Epithelial cell of alveolus of lung (primary cell): Measurements from ENCODE around the genes PPP1R9B, CHAD and ANKRD40CL.

- RAMPAGE, long total RNA = no peak
- RRBS = no CpG with 5 or more reads among the region's 12 CpGs
Measured at GRCh38 chr17:50146504-50147272, 3.8 kb downstream of the PPP1R9B start.

- RAMPAGE, long total RNA = no peak
- RRBS = 1% methylated on average over 33 of the region's 65 CpGs
Measured at GRCh38 chr17:50150651-50151347, at the start of gene PPP1R9B. PPP1R9B (minus strand) TSS chr17:50150677.

DNA sequence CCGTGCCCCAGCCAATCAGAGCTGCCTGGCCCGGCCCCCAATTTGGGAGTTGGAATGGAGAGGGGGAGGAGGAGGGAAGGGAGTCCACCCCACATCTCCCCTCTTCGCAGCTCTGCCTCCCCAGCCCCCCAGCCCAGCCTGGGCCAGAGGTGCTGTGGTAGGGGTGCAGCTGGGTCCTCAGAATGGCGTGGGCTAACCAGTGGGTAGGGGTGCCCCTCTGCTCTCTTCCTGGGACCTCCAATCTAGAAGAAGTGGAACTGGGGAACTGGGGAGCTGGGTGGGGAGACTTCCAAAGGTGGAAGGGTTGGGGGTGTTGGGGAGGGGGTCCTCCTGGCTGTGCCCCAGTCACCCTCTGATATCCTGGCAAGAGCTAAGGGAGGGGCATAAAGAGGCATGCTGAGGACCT is 290 bp upstream of the COL1A1 start:
- RAMPAGE, long total RNA = no peak
- RRBS = 4% methylated on average over 2 of the region's 4 CpGs

GRCh38 chr17:50214903-50215413 is 13.5 kb upstream of the COL1A1 start:
- RAMPAGE, long total RNA = no peak
- RRBS = no CpG with 5 or more reads among the region's 4 CpGs

GRCh38 chr17:50268790-50269274 is 5.4 kb upstream of the TMEM92 start:
- RAMPAGE, long total RNA = no peak
- RRBS = no CpG with 5 or more reads among the region's 5 CpGs

- RAMPAGE, long total RNA = no peak
- RRBS = no CpG with 5 or more reads among the region's 19 CpGs
Measured at GRCh38 chr17:50359895-50360673, 12.9 kb downstream of the MRPL27 start.

DNA sequence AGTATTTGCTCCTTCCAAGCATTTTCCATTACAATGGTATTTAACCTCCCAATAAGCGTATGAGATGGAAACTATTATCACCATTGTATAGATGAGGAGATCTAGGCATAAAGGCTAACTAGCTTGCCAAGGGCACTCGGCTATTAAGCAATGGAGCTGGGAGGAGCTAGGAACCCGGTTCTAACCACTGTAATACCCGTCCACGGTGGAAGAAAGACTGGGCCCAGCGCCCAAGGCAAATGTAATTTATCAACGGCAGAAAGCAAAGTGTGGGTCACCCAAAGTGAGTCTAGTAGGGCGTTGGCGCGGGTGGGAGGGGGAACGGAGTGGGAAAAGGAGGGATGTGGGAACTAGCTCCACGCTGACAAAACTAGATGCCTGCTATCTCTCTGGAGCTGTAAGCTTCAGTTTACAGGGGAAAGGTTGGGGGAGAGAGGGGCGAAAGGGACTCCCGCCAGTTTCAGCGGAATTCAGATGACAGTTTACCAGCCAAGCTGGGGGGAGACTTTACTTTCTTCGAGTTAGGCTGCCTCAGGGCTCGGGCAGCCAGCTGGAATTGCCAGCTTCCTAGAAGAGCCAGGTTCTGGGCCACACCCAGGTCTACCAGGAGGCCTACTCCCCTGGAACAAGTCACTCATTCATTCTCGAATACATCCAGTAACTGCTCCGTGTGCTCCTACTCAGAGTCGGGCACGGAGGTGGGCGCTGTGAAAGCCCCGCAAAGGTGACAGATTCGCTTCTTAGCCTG is 928 bp downstream of the LRRC59 start:
- RAMPAGE, long total RNA = no peak
- RRBS = no CpG with 5 or more reads among the region's 24 CpGs

- RAMPAGE, long total RNA = no peak
- RRBS = 13% methylated on average over 31 of the region's 92 CpGs
Measured at GRCh38 chr17:50468112-50469324, at the start of gene CHAD. CHAD (minus strand) TSS chr17:50468880.

GRCh38 chr17:50473372-50473894 is 4.8 kb upstream of the CHAD start:
- RAMPAGE, long total RNA = no peak
- RRBS = no CpG with 5 or more reads among the region's 10 CpGs

GRCh38 chr17:50476309-50476947 is 2.2 kb upstream of the RSAD1 start:
- RAMPAGE, long total RNA = no peak
- RRBS = no CpG with 5 or more reads among the region's 16 CpGs

DNA sequence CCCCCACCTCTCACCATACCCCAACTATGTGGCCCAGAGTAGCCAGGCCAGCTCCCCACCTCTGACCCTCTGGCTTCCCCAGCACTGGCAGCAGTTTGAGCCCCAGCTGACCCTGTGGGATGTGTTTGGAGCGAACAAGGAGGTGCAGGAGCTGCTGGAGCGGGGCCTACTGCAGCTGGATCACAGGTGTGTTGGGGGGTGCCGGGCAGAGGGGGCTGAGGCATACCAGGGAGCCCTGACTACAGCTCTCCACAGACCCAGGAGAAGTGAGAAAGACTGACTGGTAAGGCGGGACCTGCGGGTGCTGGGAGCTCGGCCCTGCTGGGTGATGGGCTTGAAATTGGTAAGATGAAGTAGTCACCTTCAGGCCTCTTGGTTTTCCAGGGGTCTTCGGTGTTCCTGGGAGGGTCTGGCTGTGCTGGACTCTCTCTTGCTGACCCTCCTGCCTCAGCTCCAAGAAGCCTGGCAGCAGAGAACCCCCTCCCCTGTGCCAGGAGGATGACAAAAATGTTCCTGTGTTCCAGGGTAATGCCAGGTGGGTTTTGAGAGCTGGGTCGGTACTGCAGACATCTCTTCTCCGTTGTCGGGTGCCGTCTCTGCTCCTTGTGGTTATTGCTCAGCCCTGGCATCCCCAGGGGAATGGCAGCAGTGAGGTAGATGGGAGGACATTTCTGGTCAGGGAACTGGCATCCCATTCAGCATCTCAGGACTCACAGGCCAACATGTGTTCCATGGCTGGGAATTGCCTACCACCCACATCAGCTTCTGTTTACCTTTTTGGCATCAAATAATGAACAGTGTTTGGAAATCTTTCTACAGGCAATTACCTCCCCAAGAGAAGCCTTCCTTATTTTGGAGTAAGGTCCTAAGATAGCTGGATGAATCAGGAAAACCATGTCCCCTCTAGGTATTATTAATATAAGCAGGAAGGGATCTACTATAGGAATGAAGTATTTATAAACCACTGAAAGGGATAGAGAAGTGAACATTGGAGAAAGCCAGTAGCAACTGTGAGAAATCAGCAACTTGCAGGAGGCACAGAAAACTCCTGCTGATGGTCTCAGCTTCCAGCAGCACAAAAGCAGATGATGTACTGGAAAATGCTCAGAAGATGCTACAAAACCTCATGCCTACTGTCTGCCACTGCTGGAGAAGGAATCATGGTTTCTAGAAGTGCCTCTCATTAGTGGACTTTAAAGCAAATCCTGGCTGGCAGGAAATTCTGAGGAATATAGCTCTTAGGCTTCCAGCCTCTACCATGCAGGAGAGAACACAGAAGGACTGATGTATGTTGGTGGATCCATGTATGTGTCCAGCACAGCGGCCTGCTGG is 6.2 kb downstream of the RSAD1 start:
- RAMPAGE, long total RNA = no peak
- RRBS = no CpG with 5 or more reads among the region's 12 CpGs

DNA sequence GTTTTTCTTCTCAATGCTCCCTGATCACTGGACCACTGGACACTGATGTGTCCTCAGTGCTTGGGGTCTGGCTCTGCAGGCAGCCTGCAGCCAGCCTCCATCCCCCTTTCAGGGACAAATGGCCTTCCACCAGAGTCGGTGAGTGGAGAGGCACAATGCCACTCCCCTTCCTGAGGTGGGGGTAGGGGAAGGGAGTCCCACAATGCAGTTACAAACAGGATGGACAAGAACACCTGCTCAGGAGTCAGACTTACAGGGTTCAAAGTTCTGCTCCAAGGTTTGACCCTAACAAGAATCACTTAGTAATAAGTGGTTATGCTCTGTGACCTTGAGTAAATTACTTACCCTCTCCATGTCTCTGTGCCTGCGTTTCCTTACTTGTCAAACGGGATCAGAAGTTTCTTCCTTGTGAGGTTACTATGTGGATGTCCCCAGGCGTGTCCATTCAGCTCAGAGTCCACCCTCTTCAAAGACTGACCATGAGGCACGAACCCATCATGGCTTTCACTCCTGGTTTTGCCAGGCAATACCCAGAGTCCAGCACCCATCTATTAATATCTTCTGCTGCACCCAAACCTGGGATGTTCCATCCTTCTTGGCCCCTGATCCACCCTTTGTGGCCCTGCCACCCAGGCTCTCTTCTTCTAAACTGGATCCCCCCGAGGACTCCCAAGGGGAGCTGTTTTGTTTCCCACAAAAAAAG is 3.4 kb upstream of the SPATA20 start:
- RAMPAGE, long total RNA = no peak
- RRBS = no CpG with 5 or more reads among the region's 6 CpGs

DNA sequence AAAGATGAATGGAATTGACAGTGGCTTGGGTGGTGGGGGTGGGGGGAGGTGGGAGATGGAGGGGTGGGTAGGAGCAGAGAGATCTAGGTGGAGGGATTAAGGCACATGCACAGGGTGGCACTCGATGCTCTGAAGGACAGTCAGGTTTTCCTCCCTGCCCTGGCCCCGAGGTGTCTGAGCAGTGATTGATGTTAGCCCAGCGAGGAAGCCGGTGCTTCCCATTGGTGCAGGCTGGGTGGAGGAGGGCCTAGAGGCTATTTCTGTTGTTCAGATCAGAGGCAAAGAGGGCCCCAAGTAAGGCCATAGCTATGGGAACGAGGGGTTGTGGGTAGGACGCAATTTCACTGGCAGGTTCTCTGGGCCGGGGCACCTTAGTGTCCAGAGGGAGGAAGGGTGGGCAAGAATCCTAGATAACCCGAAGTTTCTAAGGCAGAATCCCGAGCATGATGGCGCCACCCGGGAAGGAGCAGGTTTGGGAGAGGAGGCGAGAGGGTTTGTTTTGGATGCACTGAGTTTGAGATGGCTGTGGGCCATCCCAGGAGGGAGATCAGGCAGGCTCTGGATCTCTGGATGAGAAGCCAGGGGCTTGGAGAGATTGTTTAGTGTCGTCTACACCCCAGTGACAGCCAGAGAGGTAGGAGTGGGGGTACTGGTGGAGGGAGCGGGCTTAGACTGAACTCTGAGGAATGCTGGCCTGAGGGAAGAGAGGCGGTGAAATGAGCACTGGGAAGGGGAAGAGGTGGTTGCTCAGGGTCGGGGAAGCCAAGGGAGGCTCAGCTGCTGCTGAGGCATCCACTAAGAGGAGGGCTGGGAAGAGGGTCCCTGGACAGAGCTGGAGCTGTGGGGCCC is 23.3 kb downstream of the CACNA1G start:
- RAMPAGE, long total RNA = no peak
- RRBS = 54% methylated on average over 4 of the region's 16 CpGs

DNA sequence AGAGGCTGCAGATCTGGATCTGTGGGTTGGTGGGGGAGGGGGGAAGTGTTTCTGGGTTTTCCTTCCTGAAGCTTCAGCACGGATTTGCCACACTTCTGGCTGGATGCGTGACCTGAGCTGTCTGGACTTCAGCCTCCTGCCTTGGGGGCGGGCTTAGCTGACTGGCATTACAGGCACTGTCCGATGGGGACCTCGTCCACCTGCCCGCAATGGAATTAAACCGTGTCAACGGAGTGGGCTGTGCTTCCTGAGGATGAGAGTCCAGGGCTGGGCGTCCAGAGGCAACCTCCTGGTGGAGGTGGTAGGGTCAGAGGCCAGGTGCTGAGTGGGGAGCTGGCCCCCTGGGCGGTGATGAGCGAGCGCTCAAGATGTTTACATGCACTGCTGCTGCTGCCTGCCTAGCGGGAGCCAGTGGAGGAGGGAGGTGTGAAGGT is 6.7 kb upstream of the ABCC3 start:
- RAMPAGE, long total RNA = no peak
- RRBS = no CpG with 5 or more reads among the region's 13 CpGs

DNA sequence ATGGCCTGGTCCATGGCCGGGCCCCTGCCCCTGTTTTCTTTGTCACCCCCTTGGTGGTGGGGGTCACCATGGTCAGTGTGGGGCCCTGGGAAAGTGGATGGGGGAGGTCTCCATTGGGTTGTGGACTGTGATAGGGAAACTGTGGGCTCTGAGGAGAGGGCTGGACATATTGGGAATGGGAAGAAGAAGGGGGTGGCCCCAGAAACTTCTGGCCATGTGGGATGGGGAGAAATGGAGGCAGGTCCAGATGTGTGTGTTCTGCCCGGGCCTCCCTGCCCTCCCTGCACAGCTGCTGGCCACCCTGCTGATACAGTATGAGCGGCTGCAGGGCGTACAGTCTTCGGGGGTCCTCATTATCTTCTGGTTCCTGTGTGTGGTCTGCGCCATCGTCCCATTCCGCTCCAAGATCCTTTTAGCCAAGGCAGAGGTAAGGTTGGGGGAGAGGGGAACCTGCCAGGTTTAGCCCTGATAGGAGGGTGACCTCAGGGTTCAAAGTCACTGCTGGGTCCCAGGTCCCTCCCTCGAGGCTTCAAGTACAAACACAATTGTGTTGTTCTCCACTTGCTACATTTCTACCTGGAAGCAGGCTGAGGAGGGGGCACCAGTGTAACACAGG is 22.2 kb downstream of the ABCC3 start:
- RAMPAGE, long total RNA = no peak
- RRBS = no CpG with 5 or more reads among the region's 9 CpGs

DNA sequence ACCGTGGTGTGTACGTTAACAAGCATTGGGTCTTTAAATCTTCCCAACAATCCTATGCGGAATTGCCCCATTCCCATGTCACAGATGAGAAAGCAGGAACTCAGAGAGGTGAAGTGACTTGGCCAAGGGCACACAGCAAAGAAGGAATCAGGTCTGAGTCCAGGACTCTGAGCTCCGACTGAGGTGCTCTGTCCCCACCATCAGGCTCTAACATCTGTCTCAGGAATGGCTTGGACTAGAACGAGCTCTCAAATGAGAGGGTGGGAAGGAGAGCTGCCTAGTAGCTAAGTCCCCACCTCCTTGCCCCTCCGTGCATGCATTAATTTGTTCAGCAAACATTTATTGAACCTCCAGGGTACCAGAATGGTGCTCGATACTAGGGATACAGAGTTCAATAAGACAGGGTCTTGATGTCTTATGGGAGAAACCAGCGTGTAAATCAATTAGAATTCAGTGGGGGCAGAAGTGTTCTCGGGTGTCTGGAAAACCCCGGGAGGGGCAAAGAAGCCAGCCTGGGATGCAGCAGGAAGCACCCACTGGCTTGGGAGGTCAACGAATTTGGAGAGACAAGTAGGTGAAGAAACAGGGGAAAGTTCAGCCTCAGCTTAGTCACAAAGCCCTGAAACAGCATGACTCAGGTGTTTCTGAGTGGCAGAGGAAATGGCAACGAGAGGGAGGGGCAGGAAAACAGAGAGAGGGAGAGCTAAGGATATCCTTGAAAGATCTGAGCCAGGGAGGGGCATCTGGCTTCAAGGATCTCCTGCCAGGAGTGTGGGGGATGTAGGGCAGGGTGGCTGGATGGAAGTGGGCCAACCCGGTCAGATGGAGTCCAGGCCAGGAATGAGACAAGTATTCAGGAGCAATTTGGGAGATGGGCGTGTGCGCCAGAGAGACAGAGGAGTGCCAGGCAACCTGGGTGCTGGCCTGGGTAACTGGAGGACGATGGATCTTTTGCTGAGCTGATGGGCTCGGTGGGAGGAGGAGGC is 26.9 kb downstream of the ABCC3 start:
- RAMPAGE, long total RNA = no peak
- RRBS = no CpG with 5 or more reads among the region's 17 CpGs

GRCh38 chr17:50672989-50673644 is 34.6 kb downstream of the ANKRD40 start:
- RAMPAGE, long total RNA = no peak
- RRBS = no CpG with 5 or more reads among the region's 22 CpGs

DNA sequence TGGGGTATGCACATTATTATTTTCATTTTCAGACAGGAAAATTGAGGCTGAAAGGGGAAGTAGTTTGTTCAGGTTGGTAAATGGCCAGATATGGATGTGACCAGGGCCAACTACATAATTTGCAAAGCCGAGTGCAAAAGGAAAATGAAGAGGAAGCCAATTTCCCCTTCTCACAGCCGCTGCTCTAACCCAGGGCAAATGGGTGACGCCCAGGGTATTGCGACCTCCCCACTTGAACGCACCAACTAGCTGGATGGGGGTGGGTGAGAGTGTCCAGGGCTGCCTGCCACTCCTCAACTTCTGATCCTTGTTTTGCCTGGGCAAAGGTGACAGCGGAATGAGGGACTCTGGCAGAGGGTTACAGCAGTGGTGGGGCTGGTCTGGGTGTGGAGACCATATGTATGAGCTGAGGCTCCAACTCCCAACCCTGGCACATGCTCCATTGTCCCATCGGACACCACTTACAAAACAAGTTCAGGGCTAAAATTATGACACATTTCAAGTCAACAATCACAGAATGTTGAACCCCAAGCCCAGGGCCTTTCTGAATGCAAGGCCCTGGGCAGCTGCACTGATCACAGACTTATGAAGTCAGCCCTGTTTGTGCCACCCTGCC is 1.7 kb downstream of the ANKRD40CL start:
- RAMPAGE, long total RNA = no peak
- RRBS = no CpG with 5 or more reads among the region's 7 CpGs

GRCh38 chr17:50767322-50767772 is at the start of gene ANKRD40CL:
ANKRD40CL (minus strand) TSS chr17:50767518.
- RAMPAGE, long total RNA = no peak
- RRBS = no CpG with 5 or more reads among the region's 7 CpGs

GRCh38 chr17:50916216-50917149 is 50.3 kb upstream of the TOB1 start:
- RAMPAGE, long total RNA = no peak
- RRBS = no CpG with 5 or more reads among the region's 11 CpGs